SK-MEL-5 (cell line): ENCODE measurements around the gene SLC4A7.

GRCh38 chr3:26768278-26768685, 145.7 kb downstream of the LRRC3B start:
RAMPAGE:
- cytosol, long total RNA, result no peak
- long total RNA, result no peak
- nucleus, long total RNA, result no peak

DNA sequence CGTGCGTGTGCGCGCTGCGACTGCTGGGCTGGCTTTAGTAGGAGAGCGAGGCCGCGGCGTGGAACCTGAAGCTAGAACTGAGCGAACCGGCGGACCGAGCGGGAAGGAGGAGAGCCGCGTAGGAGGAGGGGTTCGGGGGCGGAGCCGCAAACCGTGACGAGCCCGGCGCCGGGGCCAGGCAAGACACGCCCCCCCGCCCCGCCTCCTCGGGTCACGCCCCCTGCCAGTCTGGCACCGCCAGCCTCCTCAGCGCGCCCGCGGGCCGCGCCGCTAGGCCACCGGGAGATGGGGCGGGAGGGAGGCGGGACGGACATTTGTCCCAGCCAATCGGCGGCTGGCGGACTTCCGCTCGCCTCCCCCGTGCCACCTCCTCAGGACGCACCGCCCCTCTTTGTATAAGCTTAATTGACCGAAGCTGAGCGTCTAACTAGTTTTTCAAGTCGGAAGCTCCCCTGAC, at the start of gene SLC4A7:
SLC4A7 (minus strand) TSS at position 79 of the 457 bp plus-strand sequence.
RAMPAGE:
- cytosol, long total RNA, result no peak
- long total RNA, result no peak
- nucleus, long total RNA, result no peak

RAMPAGE:
- cytosol, long total RNA, result no peak
- long total RNA, result no peak
- nucleus, long total RNA, result no peak
These were observed 883 bp upstream of the CMC1 start for GRCh38 chr3:28240494-28240978.

DNA sequence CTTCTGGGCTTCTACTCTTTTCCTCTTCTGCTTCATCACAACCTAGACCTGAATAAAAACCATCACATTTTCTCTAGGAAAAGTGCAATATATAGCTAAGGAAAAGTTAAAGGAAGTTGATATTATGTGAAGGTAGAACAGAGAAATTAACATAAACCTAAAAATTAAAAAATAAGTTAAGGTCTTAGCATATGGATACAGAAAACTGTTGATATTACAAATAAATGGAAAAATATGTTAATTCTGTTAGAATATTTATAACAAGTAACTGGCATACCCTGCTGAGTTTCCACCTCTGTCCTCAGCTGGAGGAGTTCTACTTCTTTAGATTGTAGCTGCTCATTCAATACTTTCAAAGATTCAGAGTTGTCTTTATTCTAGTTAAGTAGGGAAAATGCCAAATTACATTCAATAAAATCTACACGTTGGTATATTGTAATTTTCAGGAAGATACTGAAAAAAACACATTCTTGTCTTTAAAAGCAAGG, 10.8 kb upstream of the ZCWPW2 start:
RAMPAGE:
- cytosol, long total RNA, result no peak
- long total RNA, result no peak
- nucleus, long total RNA, result no peak

DNA sequence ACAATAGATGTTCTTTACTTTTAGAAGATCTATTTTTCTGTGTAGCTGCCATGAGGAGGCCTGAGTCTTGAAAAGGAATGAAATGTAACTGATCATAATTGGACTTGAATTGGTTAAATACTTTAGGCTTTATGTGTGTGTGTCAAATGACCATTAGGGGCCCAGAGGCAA, 1.4 kb downstream of the RBMS3 start:
RAMPAGE:
- cytosol, long total RNA, result no peak
- long total RNA, result no peak
- nucleus, long total RNA, result no peak

DNA sequence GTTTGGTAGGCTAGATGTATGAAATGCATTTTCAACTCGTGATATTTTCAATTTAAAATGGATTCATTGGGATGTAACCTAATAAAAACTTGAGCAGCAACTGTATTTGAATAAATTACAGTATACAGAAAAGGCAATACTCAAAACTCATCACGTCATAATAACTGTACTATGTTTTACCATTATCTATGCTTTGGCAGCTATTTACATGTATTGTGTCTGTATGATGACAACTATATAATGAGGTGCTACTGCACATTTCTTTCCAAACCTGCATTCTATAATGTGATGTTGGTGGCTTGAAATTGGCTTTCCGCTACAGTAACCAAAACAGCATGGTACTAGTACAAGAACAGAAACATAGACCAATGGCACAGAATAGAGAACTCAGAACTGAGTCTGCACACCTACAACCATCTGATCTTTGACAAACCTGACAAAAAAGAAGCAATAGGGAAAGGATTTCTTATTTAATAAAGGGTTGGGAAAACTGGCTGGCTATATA, 93.8 kb downstream of the RBMS3 start:
RAMPAGE:
- cytosol, long total RNA, result no peak
- long total RNA, result no peak
- nucleus, long total RNA, result no peak

DNA sequence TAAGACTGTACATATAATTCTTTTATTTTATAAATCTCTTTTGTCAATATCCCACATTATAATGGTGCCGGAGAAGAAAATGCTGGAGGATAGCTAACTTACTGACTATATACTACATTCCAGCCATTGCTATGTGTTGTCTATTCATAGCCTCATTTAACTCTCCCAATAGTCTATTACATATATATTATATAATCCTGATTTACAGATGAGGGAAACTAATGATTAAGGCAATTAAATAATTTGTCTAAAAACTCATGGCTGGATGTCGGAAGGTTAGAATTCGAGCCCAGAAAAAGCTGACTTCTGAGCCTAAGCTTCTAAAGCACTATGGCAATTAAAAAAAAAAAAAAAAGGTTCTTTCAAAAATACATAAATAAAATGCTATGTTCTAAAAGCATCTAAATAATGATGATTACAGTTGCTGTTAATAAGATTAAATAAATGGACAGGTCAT, 318.4 kb upstream of the TGFBR2 start:
RAMPAGE:
- cytosol, long total RNA, result no peak
- long total RNA, result no peak
- nucleus, long total RNA, result no peak

RAMPAGE:
- cytosol, long total RNA, result no peak
- long total RNA, result no peak
- nucleus, long total RNA, result no peak
These were observed 252.2 kb upstream of the TGFBR2 start for GRCh38 chr3:30354189-30354563.

RAMPAGE:
- cytosol, long total RNA, result no peak
- long total RNA, result no peak
- nucleus, long total RNA, result no peak
These were observed 180.2 kb upstream of the TGFBR2 start for GRCh38 chr3:30426096-30426632.

GRCh38 chr3:30625810-30626163, 19.4 kb downstream of the TGFBR2 start:
RAMPAGE:
- cytosol, long total RNA, result no peak
- long total RNA, result no peak
- nucleus, long total RNA, result no peak

DNA sequence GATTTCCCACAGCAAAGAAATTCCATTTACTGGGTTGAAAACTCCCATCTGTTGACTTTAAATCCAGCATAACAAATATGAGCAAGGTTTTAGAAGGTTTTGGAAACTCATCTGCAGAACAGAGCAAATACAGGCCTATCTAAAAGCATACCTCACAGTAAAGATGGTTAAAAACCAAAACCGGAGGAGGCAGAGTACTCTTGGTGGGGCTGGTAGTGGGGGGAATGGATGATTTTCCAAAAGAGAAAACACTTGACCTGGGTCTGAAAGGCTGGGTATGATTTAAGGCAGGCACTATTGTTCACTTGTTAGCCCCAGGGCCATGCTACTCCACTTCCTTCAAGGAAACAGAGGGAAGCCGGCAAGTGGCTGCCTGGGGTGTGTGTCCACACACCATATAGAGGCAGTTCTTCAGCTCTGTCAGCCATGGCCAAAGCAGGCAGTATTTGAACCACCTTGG, 19.8 kb downstream of the TGFBR2 start:
RAMPAGE:
- cytosol, long total RNA, result no peak
- long total RNA, result no peak
- nucleus, long total RNA, result no peak

GRCh38 chr3:30654218-30654803, 47.9 kb downstream of the TGFBR2 start:
RAMPAGE:
- cytosol, long total RNA, result no peak
- long total RNA, result no peak
- nucleus, long total RNA, result no peak

DNA sequence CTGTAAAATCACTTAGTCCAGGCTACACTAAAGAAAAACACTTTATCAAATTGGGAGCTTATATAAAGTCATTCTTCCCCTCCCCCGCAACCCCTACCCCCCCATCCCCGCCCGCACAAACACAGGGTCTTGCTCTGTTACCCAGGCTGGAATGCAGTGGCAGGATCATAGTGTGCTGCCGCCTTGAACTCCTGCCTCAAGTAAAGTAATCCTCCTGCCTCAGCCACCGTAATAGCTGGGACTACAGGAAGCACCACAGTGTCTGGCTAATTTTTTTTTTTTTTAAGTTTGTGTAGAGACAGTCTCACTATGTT, 60.1 kb downstream of the TGFBR2 start:
RAMPAGE:
- cytosol, long total RNA, result no peak
- long total RNA, result no peak
- nucleus, long total RNA, result no peak

DNA sequence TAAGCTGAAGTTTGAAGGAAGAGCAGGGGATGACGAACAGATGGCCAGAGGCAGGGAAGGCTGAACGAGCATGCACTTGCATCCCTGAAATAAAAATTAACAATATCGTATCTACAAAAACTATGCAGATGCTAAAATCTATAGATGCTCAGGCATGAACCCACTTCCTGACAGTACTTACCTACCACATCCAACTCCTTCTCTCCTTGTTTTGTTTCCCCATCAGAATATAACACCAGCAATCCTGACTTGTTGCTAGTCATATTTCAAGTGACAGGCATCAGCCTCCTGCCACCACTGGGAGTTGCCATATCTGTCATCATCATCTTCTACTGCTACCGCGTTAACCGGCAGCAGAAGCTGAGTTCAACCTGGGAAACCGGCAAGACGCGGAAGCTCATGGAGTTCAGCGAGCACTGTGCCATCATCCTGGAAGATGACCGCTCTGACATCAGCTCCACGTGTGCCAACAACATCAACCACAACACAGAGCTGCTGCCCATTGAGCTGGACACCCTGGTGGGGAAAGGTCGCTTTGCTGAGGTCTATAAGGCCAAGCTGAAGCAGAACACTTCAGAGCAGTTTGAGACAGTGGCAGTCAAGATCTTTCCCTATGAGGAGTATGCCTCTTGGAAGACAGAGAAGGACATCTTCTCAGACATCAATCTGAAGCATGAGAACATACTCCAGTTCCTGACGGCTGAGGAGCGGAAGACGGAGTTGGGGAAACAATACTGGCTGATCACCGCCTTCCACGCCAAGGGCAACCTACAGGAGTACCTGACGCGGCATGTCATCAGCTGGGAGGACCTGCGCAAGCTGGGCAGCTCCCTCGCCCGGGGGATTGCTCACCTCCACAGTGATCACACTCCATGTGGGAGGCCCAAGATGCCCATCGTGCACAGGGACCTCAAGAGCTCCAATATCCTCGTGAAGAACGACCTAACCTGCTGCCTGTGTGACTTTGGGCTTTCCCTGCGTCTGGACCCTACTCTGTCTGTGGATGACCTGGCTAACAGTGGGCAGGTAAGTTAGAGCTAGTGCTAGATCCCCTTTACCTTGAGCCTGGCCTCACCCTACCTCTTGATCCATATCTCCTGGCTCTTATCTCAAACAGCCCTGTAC, 65.4 kb downstream of the TGFBR2 start:
RAMPAGE:
- cytosol, long total RNA, result no peak
- long total RNA, result no peak
- nucleus, long total RNA, result no peak

DNA sequence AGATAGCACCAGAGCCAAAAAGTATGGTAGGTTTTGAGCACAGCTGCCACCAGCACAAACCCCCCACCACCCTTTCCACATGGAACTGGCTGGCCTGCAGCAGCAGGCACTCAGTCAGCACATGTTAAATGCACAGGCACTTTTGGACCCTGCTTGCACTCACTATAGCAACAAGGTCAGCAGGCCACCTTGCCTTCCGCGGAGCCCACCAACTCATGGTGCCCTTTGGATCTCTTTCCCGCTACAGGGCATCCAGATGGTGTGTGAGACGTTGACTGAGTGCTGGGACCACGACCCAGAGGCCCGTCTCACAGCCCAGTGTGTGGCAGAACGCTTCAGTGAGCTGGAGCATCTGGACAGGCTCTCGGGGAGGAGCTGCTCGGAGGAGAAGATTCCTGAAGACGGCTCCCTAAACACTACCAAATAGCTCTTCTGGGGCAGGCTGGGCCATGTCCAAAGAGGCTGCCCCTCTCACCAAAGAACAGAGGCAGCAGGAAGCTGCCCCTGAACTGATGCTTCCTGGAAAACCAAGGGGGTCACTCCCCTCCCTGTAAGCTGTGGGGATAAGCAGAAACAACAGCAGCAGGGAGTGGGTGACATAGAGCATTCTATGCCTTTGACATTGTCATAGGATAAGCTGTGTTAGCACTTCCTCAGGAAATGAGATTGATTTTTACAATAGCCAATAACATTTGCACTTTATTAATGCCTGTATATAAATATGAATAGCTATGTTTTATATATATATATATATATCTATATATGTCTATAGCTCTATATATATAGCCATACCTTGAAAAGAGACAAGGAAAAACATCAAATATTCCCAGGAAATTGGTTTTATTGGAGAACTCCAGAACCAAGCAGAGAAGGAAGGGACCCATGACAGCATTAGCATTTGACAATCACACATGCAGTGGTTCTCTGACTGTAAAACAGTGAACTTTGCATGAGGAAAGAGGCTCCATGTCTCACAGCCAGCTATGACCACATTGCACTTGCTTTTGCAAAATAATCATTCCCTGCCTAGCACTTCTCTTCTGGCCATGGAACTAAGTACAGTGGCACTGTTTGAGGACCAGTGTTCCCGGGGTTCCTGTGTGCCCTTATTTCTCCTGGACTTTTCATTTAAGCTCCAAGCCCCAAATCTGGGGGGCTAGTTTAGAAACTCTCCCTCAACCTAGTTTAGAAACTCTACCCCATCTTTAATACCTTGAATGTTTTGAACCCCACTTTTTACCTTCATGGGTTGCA, 85.2 kb downstream of the TGFBR2 start:
RAMPAGE:
- cytosol, long total RNA, result no peak
- long total RNA, result no peak
- nucleus, long total RNA, result no peak

GRCh38 chr3:31189352-31189581, 294.8 kb upstream of the GADL1 start:
RAMPAGE:
- cytosol, long total RNA, result no peak
- long total RNA, result no peak
- nucleus, long total RNA, result no peak

DNA sequence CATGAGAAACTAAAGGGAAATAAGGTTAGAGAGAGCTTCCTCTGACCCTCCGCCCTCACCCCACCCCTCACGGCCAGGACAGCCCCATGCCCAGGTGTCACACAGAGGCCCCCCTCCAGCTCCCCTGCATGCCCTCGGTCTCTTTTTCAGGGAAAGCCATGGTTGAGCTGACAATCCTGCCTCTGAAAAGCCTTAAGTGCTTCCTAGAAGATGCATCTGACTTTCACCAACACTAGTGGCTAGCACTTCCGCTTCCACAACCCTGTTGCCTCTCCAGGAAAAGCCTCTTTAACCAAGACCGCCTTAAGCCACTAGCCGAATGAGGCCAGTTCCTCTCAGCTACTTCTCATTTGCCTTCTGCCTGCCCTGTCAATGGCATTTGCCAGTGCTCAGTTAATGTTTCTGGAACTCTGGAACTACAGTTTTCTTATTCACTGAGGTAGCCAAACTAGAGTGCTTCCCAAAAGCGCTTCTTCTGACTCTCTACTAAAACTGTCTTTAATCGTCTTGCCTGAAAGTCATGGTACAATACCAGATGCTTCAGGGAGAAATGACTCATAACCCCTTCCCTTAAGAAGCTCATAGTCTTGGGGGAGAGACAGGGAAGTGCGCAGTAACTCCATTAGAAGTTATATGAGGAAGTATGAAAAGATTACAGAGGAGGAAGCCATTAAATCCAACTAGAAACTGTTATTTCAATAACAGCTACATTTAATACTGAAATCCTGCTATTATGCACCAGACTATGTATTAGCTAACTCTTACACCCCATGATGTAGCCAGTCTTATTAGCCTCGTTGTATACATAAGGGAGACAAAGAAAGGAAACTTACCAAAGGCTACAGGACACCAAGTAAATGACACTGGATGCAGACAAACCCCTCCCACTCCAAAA, 300.1 kb upstream of the STT3B start:
RAMPAGE:
- cytosol, long total RNA, result no peak
- long total RNA, result no peak
- nucleus, long total RNA, result no peak

GRCh38 chr3:31288600-31289135, 244.1 kb upstream of the STT3B start:
RAMPAGE:
- cytosol, long total RNA, result no peak
- long total RNA, result no peak
- nucleus, long total RNA, result no peak

RAMPAGE:
- cytosol, long total RNA, result no peak
- long total RNA, result no peak
- nucleus, long total RNA, result start-site peak on the minus strand at chr3:31423504-31423586, 49 and 8 reads in 2 replicates; start-site peak on the minus strand at chr3:31423626-31423712, 35 and 11 reads in 2 replicates
These were observed 109.3 kb upstream of the STT3B start for GRCh38 chr3:31423212-31424038.

DNA sequence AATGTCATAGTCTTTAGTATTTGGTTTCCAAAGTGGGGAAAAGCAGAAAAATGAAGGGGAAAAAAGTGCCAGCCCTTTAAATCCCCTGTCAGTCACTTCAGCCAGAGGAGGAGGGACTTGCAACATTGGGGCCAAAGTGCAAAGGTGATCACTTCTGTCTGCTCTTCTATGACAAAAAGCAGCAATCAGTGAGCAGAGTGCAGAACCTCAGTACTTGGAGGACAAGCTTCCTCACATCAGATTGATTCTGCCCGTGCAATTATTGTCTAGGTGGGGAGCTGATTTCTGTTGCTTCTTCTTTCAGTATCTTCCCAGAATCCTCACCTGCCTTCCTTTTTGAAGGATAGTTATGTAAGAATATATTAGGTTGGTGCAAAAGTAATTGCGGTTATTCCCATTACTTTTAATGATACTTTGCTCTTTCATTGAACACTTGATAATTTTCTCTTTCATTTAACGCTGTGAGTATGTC, 60.1 kb downstream of the STT3B start:
RAMPAGE:
- cytosol, long total RNA, result no peak
- long total RNA, result no peak
- nucleus, long total RNA, result no peak